A549 (cell line): ENCODE results near the genes IGFBPL1, ANKRD18A and FAM240B.

DNA sequence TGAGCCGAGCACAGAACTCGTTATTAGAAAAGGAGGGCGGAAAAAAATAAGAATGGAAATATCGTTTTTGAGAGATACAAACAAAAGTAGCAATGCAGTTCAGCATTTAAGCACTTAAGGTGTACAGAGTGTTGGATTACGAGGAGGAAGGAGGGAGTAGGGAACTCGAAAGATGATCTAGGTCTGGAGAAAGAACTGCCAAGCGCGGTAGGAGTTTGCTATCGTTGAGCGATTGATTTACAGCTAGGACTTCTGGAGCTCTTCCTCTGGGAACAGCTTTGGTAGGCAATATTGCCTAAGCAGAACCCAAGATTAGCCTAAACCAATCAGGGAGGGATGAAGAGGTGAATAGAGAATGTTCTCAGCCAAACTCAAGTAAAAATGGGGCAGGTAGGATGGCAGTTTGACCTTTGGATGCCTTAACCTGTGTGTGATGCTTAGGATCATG lies 945 bp downstream of the CLTA start:
- PRO-cap = no peak
CAGE:
- cytosol, long polyA plus RNA = no peak
- long polyA plus RNA = no peak
- nucleus, long polyA plus RNA = no peak

DNA sequence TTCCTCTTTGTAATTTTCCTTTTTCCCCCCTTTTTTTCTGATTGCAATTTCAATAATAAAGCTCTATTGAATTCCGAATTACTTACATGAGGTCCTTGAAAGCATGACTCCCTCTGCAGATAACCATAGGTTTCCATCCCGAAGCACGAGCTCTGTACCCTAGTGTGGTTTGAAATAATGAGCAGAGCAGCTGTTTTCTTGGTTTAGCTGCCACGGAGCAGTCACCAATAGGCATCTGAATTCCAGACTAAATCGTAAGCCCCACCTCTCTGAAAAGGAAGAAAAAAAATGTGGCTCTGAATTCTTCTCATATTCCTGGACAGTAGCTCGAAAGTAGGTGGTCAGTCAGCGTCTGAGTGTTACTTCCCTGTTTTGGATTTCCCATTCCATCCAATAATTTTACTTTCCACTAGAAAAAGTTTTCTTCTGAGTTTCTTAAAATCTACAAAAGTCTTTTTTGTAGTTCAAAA lies 18.6 kb upstream of the GNE start:
- PRO-cap = no peak
CAGE:
- cytosol, long polyA plus RNA = no peak
- long polyA plus RNA = no peak
- nucleus, long polyA plus RNA = no peak

DNA sequence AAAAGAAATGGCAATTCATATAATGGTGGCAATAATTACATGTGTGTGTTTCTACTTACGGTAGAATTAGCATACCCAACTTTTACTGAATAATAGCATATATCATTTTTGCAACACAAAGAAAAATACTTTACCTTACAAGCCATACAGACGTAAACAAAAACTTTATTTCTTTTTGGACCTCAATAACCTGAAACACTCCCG lies 204 bp downstream of the RNF38 start:
- PRO-cap = no peak
CAGE:
- cytosol, long polyA plus RNA = no peak
- long polyA plus RNA = no peak
- nucleus, long polyA plus RNA = no peak

DNA sequence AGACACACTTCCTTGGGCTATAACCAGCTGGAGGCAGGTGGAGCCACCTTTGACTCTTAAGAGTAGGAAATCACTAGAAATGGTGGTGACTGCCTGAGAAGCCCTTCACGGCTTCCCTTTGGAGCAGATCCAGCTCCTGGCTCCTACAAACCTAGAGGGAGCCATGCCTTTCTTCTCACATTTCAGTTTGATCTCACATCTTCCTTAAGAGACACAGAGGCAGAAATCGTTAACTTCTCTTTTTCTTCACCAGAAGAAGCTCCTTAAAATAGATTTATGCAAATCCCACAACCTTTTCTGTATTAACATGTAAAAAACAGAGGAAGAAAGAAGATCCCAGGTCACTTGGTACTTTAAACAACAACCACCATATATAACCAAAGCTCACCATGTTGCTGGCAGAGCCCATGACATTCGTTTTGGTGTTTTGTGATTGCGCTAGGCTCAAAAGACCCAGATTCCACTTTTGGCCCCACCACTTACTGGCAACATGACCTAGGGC lies 29.6 kb downstream of the PAX5 start:
- PRO-cap = no peak
CAGE:
- cytosol, long polyA plus RNA = no peak
- long polyA plus RNA = no peak
- nucleus, long polyA plus RNA = no peak

DNA sequence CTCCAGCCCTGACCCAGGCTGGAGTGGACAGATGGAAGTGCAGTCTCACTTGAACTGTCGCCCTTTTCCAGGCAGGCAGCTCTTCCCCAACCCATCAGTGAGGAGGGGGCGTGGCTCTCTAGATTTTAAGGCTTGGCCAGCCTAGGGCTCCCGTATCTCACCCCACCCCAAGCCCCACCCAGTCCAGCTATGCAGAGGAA lies 2.2 kb downstream of the PAX5 start:
- PRO-cap = no peak
CAGE:
- cytosol, long polyA plus RNA = no peak
- long polyA plus RNA = no peak
- nucleus, long polyA plus RNA = no peak

DNA sequence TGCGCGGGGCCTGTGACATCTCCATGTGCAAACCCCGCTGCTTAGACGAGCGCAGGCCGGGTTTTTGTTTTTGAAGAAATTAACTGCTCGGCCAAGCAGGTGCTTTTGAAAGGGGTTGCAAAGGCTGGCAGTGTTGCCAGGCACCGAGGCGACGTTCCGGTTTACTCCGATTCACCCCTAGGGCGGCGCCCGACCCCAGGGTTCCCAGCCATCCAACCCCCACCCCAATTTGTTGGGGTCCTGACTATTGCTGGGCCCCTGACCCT lies 528 bp upstream of the PAX5 start:
- PRO-cap = no peak
CAGE:
- cytosol, long polyA plus RNA = no peak
- long polyA plus RNA = no peak
- nucleus, long polyA plus RNA = no peak

DNA sequence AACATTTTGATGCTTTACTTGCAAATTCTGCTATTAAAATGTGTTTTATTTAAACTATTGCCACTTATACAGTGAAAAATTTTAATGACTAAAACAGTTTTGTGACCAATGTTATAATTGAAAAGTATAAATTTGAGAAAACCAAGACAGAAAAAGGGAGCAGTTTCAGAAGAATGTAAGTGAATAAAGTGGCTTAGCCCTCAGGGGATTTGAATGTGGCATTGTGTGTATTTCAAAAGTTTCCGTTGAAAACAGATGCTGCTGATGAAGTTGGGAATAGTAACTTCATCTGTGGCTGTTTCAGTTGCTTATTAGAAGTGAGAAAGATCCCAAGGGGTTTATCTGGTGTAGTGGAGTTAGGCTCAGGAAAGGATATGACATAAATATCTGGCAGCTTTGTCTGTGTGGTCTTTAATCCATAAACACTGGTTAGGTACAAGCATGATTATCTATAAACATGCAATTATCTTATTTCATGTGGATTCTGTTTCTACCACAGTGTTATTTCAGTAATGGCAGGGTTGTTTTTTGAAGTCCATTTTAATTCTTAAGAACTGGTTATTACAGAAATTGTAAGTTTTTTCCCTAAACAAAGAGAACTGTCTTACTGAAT lies 128.4 kb upstream of the GRHPR start:
- PRO-cap = no peak
CAGE:
- cytosol, long polyA plus RNA = no peak
- long polyA plus RNA = no peak
- nucleus, long polyA plus RNA = no peak

DNA sequence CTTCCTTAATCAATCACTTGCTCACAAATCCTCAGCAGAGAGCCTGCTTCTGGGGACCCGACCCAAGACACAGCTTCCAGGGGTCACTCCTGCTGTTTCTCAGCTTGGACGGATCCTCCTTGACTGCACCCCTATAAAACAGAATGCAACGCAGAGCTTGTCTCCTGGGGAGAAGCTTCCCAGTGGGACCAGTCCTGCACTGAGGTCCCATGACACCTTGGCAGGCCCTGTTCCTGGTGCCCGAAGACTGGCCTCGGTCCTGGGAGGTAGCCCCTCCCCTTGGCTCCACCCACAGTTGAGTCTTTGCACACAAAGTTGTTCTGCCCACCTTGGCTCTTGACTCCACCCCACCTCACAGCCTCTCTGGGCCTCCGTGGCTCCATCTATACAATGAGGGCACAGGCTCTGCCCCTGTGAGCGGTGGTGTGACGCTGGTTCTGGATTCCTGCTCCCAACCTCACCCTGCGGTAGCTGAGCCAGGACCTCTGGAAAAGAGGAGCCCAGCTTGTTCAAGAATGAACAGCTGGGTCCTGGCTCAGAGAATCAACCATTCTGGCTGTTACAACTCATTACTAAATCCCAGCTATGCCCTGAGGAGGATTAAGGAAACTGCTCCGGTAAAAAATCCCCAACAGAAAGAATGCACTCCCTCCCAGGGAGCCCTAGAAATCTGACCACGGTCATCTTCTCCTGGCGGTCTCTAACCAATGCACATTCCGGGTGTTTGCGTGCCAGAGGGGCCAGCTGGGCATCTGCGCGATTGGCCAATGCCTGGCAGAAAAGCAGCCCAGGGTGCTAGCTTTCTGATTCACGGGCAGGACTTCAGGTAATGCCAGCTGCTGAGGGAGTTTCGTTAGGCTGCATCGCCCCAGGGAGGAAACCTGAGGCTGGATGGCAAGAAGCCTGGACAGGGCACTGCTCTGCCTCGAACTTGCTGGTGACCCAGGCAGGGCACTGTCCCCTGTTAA lies 10.0 kb upstream of the GRHPR start:
- PRO-cap = no peak
CAGE:
- cytosol, long polyA plus RNA = no peak
- long polyA plus RNA = no peak
- nucleus, long polyA plus RNA = no peak

DNA sequence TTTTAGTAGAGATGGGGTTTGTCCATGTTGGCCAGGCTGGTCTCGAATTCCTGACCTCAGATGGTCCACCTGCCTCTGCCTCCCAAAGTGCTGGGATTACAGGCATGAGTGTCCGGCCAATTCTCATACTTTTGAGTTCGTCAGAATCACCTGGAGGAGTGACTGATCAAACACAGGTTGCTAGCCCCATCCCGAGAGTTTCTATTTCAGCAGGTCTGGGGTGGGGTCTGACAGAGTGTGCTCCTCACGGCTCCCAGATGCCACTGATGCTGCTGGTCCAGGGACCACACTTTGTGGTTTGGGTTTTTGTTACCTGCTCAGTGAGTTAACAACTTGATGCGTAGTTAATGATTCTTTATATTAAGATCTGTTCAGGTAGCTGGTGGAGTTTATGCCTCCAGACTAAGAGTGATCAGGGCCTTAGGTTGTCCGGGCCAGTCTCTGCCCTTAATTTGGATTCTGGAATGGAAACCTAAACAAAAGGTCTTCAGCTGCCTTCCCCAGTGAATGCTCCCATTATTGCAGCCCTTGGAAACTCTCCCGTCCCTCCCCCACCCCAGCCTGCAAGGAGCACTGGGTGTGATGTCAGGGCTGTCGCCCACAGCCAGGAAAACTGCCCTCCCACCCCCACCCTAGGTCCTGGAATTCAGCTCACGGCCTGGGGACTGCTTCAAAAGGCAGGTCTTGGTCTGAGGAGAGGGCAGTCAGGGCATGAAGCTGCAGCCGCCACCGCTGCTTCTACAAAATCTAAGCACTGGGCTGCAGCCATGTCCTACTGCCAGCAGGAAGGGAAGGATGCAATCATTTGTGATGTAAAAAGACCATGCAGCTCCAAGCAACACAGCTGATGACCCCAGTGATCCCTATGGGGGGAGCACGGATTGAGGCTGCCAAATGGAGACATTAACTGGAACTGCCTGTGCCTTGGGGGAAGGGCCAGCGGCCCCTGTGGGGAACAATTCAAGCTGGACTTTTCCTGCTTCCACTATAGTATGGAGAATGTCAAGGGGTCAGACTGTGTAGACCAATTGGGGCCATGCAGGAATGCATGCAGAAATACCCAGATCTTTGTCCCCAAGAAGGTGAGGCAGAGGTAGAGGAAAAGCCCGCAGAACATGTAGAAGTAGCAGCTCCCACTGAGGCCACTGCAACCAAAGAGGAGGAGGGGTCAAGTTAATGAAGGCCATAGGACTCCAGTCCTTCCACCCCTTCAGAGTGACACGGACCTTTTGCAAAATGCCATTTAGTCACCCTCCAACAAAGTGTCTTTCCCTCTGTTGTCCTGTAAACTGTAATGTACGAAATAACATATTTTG lies 11.4 kb downstream of the GRHPR start:
- PRO-cap = no peak
CAGE:
- cytosol, long polyA plus RNA = no peak
- long polyA plus RNA = no peak
- nucleus, long polyA plus RNA = no peak

GRCh38 chr9:37439741-37440360 lies 17.4 kb downstream of the GRHPR start:
- PRO-cap = no peak
CAGE:
- cytosol, long polyA plus RNA = no peak
- long polyA plus RNA = no peak
- nucleus, long polyA plus RNA = no peak

GRCh38 chr9:37508095-37509070 lies 22.6 kb downstream of the POLR1E start:
- PRO-cap = no peak
CAGE:
- cytosol, long polyA plus RNA = no peak
- long polyA plus RNA = no peak
- nucleus, long polyA plus RNA = no peak

- PRO-cap = no peak
CAGE:
- cytosol, long polyA plus RNA = no peak
- long polyA plus RNA = no peak
- nucleus, long polyA plus RNA = no peak
Observed at GRCh38 chr9:37903247-37904011, 498 bp downstream of the SLC25A51 start.

GRCh38 chr9:37997611-37998362 lies 71.2 kb downstream of the SHB start:
- PRO-cap = no peak
CAGE:
- cytosol, long polyA plus RNA = no peak
- long polyA plus RNA = no peak
- nucleus, long polyA plus RNA = no peak

GRCh38 chr9:38066690-38067043 lies 2.4 kb downstream of the SHB start:
- PRO-cap = no peak
CAGE:
- cytosol, long polyA plus RNA = no peak
- long polyA plus RNA = no peak
- nucleus, long polyA plus RNA = no peak

DNA sequence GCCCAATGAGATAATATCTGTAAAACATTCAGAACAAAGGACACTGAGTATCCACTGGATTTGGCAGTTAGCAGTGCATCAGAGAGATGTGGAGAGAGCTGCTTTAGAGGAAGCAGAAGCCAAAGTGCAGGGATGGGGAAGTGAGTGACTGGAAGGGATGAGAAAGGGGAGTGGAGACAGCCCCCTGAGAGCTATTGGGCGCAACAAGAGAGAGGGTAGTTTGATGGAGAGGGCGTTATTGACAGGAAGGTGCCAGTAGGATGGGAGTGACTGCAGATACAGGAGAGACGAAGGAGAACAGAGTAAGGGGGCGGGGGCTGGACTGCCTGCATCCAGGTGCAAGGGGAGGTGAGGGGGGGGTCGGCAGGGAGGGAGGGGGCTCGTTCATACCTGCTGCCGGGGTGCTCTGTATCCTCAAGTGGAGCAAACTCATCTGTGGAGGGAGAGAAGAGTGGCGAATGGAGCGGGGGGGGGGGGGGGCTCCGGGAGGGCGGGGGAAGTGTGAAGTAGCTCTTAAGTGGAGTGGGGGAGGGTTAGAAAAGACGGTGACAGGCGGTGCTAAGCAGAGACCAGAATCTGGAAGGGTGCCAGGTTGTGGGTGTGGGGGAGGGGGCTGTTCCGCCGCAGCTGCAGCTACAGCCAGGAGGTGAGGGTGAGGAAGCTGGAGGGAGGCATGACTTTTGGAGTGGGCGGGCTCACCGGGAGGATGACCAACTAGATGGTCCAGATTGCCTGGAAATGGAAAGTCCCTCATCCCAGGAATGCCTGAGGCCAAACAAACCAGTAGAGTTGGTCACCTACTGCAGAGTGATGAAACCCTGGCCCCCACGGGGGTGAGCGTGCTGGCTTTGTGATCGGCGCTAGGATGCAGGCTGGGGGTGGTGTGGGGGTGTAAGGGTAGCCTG lies 157.8 kb upstream of the SHB start:
- PRO-cap = no peak
CAGE:
- cytosol, long polyA plus RNA = no peak
- long polyA plus RNA = no peak
- nucleus, long polyA plus RNA = start-site peak on the minus strand centred at position 449 of the sequence, 36 bp wide, 11 and 35 reads in 2 replicates

GRCh38 chr9:38423660-38424642 lies at the start of gene IGFBPL1:
IGFBPL1 (minus strand) TSS chr9:38424454.
- PRO-cap = no peak
CAGE:
- cytosol, long polyA plus RNA = no peak
- long polyA plus RNA = no peak
- nucleus, long polyA plus RNA = no peak

DNA sequence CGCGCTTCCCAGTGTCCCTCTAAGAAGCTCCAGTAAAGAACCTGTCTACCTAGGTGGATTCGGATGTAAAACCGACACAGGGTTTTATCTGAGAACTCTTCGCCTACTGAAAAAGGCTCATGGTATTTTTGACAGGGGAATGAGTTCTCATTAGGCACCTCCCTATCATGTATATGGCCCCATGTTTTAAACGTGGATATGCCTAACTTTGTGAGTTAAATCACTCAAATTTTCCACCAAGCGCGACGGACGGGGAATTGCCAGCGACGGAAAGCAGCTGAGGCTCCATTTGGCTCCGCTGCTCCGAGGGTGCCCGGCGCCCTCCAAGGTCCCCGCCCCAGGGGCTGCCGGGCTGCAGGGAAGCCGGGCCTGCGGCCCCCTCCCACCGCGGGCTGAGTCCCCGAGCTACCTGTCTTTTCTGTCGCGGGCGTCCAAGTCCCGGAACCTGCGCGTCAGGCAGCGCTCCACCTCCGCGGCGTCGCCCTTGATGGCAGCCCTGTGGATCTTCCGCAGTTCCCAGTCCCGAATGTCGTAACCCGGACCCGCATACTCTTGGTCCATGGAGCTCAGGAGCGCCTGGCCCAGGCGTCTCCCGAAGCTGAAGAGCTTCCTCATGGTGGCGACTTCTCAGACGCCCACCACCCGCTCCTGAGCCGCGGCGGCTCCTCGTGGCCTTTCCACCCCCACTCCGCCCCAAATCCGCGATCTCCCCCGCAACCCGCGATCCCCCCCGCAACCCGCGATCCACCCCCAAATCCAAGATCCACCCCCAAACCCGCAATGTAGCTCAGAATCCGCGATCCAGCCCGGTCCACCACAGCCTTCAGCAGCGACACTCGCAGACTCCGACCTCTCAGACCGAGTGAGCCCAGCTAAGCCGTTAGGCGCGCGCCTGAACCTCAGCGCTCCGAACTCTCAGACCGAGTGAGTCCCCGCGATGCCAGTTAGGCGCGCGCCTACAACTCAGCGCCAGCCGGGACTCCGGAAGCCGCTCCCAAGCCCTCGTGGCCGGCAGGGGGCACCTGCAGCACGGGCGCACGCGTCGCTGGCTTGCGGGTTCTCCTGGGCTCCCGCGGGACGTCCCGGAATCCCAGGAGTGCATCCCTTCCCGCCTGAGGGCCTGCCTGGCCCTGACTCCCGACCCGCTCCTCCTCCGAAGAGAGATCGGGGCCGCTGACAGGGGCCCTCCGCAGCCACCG lies at the start of gene ANKRD18A:
ANKRD18A (minus strand) TSS at position 926 of the 1,199 bp plus-strand sequence.
- PRO-cap = bidirectional peak, plus-strand start at position 988 of the sequence, minus-strand start at position 864 of the sequence
CAGE:
- cytosol, long polyA plus RNA = no peak
- long polyA plus RNA = no peak
- nucleus, long polyA plus RNA = start-site peak on the minus strand centred at position 938 of the sequence, 137 bp wide, 26 and 27 reads in 2 replicates

DNA sequence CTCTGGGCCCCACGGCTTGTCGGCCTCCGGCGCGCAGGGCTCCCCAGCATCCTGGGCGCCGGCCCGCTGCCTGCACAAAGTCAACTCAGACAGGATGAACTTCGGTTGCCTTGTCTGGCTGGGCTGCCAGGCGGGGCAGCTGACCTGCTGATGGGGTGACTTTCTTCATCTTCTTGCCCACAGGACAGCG lies 1.1 kb upstream of the ANKRD18A start:
- PRO-cap = no peak
CAGE:
- cytosol, long polyA plus RNA = no peak
- long polyA plus RNA = no peak
- nucleus, long polyA plus RNA = no peak

DNA sequence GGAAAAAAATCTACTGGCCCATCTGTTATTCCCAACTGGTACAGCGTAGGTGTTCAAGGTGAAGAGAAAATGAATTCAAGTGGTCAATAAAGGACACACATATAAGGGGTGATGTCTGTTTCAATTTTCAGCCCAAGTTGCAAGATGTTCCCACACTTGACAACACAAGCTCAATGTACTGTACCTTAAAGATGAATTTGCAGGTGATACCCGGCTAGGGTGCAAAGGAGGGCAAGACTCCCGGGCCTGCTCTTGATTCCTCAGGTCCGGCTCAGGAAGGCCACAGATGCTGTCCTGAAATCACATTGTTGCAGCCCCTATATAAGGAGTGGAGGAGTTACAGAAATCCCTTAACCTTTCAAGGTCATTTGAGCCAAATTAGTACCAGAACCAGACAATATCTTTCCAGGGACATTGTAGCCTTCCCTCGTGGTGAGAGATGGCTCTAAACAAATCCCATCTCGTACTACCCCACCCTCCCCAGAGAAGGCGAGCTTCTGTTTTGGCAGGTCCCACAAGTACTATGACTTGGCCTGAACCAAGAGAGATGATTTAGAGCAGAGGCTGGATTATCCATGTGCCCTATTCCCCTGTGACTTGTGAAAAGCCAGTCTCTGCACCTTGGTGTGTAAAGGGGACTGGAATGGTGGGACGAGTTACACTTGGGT lies at the start of gene FAM240B:
FAM240B (minus strand) TSS at position 296 of the 668 bp plus-strand sequence.
- PRO-cap = no peak
CAGE:
- cytosol, long polyA plus RNA = no peak
- long polyA plus RNA = no peak
- nucleus, long polyA plus RNA = no peak

DNA sequence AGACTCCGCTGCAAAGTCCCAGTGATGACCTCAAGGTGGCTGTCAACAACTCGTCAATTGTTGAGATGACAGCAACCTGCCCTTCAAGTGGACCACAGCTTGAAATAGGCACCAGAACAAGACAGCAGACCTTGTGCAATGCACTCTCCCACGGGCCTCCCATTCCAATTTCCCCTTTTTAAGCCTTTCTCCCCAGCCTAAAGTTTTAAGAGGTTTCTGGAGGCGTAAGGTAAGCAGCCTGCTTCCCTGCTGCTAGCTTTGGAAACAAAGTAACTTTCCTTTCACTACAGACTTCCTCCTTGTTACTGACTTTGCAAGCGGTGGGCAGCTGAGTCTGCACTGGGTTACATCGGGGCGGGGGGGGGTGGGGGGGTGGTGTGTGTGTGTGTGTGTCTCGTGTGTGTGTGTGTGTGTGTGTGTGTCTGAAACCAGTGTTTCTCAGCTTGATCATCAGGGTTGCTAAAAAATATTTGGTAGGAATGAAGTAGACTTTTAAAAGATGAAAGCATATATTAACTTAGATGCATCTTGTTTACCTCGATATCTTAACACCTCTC lies 229.8 kb upstream of the FAM240B start:
- PRO-cap = no peak
CAGE:
- cytosol, long polyA plus RNA = no peak
- long polyA plus RNA = no peak
- nucleus, long polyA plus RNA = no peak